Measurements from ENCODE around the genes CLSTN2 and SLC25A36.

DNA sequence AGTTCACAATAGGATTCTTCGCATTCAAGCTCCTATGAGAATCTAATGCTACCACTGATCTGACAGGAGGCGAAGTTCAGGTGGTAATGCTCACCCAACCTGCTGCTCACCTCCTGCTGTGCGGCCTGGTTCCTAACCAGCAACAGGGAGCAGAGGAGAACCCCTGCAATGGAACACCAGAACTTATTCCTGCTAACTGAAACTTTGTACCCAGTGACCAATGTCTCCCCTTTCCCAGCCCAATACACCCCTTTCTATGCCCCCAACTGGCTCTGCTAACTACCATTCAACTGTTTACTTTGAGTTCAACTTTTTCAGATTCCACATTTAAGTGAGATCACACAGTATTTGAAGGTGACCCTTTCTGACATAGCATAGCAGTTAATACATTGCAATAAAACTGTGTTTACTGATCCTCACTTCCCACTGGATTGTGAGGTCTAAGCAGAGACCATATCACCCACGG lies 84.2 kb downstream of the PIK3CB start:
- PRO-cap = no peak

DNA sequence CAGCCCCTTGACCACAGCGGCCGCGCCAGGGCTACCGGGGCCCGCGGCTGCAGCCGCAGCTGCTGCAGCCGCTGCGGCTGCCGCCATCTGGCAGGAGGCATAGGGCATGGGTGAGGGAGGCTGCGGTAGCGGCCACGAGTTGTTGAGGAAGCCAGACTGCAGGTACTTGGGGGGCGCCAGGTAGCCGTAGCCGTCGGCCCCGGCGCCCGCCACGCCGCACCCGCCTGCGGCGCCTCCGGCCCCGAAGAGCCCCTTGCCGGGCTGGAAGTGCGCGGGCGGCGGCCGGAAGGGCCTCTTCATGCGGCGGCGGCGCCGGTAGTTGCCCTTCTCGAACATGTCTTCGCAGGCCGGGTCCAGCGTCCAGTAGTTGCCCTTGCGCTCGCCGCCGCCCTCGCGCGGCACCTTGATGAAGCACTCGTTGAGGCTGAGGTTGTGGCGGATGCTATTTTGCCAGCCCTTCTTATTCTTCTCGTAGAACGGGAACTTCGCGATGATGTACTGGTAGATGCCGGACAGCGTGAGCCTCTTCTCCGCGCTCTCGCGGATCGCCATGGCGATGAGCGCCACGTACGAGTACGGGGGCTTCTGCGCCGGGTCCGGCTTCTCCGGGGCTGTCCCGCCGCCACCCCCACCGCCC lies 840 bp downstream of the FOXL2 start:
- PRO-cap = no peak

DNA sequence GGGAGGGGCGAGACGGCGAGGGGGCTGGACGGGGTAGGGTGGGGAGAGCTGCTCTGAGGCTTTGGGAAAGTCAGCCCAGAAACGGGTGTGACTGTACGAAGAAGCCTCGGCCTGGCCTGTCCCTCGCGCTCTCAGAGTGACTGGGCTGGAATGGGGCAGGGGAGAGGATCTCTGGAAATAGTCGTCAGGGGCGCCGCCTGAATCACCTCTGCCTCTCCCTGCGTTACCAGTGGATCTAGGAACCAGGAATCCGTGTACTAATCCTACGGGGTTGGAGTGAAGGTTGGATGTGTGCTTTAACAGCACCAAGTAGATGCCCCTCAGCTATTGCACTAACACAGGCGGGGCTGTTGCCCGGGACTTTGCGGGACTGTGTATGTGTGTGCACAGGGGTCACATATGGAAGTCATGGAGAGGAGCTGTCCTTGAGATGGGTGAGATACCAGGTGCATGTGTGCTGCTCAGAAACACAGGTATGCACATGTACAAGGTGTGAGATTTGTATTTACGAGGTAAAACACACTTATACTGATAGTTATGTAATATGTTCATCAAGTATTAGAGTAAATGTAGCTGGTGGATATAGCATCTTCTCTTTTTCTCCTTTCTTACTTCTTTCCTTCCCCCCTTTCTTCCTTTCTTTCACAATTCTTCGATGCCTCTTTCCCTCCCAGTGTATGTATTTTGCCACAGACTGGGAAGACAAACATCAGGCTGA lies 677 bp downstream of the FOXL2NB start:
- PRO-cap = no peak

DNA sequence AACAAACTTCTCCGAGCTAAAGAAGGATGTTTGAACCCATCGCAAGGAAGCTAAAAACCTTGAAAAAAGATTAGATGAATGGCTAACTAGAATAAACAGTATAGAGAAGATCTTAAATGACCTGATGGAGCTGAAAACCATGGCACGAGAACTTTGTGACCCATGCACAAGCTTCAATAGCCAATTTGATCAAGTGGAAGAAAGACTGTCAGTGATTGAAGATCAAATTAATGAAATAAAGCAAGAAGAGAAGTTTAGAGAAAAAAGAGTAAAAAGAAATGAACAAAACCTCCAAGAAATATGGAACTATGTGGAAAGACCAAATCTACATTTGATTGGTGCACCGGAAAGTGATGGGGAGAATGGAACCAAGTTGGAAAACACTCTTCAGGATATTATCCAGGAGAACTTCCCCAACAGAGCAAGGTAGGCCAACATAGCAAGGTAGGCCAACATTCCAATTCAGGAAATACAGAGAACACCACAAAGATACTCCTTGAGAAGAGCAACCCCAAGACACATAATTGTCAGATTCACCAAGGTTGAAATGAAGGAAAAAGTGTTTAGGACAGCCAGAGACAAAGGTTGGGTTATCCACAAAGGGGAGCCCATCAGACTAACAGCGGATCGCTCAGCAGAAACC lies 16.4 kb upstream of the COPB2 start:
- PRO-cap = no peak

GRCh38 chr3:139538722-139539204 lies 779 bp downstream of the RBP1 start:
- PRO-cap = no peak

DNA sequence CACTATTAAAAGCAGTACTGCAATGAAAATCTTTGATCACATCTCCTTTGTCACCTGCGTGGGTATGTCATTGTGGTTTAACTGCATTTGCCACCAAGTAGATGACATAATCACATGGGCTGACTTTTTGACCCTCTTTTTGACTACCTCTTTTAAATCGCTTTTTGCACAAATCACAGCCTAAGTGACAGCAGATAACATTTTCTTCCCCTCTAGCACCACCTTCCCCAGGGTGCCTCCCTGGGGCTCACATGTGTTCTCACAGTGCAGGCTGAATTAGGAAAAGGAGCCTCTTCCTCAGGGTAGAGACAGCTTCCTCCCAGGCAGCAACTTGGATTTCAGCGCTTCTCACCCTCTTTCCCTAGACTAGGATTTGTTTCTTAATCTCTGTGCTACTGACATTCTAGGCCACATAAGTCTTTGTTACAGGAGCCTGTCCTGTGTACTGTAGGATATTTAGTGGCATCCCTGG lies 1.2 kb upstream of the RBP1 start:
- PRO-cap = no peak

- PRO-cap = no peak
These were observed 2.6 kb upstream of the RBP1 start for GRCh38 chr3:139542139-139542645.

DNA sequence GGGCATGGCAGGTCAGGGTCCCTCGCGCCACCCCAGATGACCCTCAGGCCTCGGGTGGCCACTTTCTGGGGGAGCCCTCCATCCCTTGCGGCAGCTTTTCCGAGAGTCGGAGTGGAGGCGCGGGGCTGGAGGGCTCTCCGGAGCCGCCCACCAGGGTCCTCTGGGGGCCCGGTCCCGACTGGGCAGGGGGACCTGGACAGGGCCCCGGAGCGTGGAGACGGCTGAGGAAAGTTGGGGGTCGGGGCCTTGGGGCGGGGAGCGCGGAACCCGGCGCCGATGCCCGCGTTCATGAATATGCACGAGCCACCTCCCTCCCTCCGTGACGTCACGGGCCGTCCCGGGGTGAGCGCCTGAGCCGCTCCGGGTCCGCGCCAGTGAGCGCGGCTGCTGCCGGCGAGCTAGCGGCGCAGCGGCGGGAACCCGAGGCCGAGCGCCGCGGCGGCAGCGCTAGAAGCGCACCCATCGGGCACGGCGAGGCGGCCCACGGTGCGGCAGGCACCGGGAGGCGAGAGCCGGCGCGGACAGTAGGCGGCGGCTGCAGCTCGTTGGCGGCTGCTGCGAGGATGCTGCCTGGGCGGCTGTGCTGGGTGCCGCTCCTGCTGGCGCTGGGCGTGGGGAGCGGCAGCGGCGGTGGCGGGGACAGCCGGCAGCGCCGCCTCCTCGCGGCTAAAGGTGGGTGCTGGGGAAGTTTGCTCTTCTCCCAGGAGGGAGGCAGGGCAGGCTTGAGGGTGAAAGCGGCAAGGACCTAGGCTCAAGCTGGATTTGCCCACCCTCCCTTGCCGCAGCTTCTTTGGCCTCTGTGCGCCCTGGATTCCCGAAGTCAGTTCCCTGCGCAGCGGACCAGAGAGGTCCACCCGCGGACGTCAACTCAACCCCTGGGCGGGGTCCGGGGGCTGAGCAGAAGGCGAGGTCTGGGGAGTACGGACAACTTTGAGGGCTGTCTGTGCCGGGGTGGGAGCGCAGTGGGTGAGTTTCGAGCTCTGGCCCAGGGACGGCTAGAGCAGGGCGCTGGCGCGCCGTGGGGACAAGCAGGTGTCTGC lies at the start of gene CLSTN2:
TSS of gene CLSTN2 (plus strand) at position 374 of the 1,040 bp plus-strand sequence.
- PRO-cap = unidirectional peak, plus-strand start at position 374 of the sequence

GRCh38 chr3:139944461-139944881 lies 9.5 kb downstream of the CLSTN2 start:
- PRO-cap = no peak

DNA sequence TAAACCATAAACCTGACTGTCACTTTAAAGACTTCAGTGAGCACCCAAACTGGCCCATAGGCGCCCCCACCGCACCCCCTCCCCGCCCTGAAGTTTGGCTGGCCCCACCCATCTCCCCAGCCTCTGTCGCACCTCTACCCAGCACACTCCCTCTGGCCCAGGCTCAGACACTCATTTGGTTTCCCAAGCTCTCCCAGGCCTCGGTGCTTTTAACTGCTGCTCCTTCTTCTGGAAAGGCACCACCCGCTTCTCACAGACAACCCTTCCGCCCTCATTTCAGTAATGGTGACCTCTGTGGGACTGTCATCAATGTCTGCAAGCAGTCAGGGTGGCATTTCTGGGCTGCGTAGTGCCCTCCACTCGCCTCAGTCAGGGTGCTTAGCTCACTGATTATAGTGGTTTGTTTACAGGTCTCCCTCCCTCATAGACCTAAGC lies 367.6 kb upstream of the TRIM42 start:
- PRO-cap = no peak

DNA sequence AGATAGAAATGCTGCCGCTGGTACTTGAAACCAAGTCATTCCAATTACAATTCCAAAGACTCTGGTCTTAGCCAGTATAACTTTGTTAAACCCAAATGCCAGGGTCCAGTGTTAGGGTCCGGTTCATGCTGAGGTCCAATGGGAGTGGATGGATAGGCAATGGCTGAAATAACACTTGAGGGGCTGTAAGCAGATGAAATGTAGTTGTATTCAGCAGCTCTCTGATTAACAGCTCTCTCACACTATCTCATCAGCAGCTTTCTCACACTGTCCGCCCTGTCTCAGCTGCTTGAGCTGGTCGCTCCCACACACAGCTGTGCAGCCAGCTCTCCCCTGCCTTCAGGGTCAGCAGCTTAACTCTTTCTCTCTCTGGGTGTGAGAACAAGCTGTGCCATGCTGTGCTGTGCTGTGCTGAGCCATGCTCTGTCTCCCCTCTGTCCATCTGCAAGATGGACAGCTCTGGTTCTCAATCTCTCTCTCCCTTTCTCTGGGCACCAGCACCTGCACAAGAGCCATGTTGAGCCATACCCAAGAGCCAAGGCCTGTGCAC lies 291.5 kb upstream of the TRIM42 start:
- PRO-cap = no peak

- PRO-cap = no peak
These were observed 30.8 kb upstream of the SLC25A36 start for GRCh38 chr3:140910736-140911263.

GRCh38 chr3:140941755-140942302 lies at the start of gene SLC25A36:
TSS of gene SLC25A36 (plus strand) at chr3:140941836.
- PRO-cap = bidirectional peak, plus-strand start at chr3:140941873, minus-strand start at chr3:140941674; unidirectional peak, plus-strand start at chr3:140942203

DNA sequence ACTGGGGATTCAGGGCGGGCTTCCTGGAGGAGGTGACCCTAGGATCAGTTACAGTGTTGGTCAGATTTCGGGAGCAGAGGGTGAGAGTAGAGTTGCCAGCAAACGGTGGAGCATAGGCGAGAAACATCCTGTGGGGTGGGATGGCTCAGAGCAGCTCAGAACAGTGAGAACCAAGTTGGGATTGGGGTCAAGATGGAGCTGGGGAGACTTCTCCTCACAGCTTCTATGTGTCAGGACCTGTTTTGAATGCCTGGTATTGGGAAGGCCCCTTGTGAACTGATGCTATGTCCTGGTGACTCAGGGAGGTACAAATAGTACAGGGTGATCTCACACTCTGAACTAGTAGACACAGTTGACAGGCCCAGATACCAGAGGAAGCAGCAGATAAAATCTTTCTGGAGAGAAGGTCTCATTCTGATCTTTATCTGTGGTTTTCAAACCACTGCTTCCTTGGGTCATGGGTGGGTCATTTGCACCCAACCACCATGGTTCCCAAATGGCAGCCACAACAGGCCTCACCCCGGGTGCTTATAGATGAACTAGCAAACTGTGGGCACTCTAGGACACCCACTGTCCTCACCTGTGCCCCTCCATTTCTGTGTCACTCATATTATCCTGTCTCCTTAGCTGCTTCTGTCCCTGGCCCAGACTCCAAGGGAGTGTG lies 43.3 kb downstream of the PXYLP1 start:
- PRO-cap = no peak

- PRO-cap = no peak
These were observed 60.8 kb upstream of the ZBTB38 start for GRCh38 chr3:141307345-141308065.

- PRO-cap = no peak
These were observed 36.5 kb upstream of the ZBTB38 start for GRCh38 chr3:141331653-141332403.

- PRO-cap = no peak
These were observed 7.6 kb upstream of the ZBTB38 start for GRCh38 chr3:141360670-141361210.

GRCh38 chr3:141383504-141384274 lies 15.4 kb downstream of the ZBTB38 start:
- PRO-cap = no peak

- PRO-cap = no peak
These were observed 41.5 kb downstream of the ZBTB38 start for GRCh38 chr3:141409871-141410206.

DNA sequence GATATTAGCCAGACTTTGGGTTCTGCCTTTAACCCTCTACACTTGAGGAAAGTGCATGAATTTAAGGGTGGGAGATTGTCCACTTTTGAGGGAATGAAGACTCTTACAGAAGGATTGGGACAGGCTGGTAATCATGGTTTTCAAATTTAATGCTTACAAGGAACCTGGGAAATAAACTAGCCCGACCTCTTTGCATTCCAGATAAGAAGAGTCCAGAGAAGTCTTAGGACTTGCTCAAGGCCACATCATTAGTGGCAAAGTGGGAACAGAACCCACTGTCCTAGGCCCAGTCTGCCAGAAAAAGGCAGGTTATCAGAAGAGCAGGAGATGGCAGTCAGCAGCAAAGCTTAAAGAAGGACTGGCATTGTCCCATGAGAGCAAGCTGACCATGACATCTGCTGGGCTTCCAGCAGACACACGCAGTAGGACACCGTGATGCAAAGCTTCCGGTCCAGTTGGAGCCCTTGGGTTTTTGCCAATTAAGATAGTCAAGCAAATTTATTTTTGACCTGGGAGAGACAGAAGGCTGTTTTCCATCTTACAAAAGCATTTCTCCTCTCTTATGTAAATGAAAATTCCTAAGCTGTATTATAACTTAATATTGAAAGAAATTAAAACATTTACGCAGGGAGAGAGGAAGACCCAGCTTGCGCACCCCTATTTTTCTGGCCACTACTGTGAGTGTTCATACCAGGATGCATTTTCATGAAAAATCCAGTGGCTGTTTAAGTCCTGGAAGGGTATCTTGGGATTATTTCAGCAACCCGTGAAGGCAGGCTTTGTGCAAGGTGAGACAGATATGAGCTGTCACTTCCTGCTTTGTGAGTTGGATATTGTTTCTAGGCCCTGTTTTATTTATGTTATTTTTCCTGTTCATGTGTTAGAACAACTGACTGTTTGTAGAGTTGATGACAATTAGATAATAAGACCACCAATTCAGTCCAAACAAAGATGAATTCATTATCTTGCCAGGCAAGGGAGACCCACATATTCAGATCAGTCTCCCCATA lies 42.2 kb downstream of the ZBTB38 start:
- PRO-cap = no peak

Data from mesenteric fat pad (tissue), 1 donor.